Cardiac ventricle fibroblast (primary cell): Measurements from ENCODE around the gene ASIC4.

GRCh38 chr2:219289406-219290364, 10.5 kb downstream of the DNAJB2 start:
- RAMPAGE, long total RNA = no peak

- RAMPAGE, long total RNA = no peak
These were observed 1.5 kb downstream of the DNPEP start for GRCh38 chr2:219386158-219386588.

DNA sequence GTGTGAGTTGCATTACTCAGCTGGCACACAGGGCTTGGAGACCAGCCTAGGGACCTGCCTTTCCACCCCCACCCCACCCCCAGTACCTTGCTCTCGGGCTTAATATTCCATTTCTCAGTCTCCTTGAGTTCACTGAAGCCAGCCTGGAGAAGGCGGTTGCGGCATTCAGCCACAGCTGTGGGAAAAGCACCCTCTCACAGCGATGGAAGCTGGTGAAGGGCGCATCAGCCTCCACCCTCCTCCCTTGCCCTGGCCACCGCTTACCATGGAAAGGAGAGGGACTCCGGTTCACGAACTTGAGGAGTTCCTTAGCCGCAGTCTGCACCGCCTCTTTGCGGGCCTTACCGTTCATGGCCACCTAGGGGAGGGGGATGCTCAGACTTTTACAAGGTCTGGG, 908 bp downstream of the DNPEP start:
- RAMPAGE, long total RNA = no peak

DNA sequence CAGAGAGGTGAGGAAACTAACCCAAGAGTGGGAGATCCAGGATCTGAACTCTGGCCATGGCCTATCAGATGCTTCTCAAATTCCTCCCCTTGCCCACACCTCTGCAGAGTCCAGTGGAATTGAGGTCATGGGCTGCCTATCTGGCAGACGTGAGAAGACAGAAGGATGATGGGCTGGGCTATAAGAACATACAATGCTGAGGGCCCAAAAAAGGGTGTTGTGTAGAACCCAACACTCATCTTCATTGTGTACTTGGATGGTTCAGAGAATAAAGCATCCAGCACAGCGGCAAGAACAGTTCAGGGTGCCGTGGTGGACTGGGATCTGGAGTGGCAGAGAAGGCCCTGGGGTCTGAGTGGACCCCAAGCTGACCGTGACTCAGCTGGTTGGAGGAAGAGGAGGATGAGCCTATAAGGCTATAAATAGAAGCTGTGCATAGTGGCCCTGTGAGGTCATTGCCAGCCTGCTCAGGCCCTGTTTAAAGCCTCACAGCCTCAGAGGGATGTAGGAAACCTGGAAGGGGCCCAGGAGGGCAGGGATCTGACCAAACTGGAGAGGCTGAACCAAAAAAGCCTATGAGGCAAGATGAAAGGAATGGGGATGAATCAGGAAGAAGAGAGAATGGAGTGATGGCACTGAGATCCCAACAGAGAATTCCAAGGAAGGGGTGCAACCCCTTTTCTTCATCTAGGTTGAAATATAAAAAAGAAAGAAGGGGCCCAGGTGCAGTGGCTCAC, 11.4 kb upstream of the DES start:
- RAMPAGE, long total RNA = no peak

- RAMPAGE, long total RNA = no peak
These were observed 3.2 kb downstream of the DES start for GRCh38 chr2:219421276-219421794.

- RAMPAGE, long total RNA = no peak
These were observed 8.2 kb downstream of the SPEG start for GRCh38 chr2:219442647-219443444.

DNA sequence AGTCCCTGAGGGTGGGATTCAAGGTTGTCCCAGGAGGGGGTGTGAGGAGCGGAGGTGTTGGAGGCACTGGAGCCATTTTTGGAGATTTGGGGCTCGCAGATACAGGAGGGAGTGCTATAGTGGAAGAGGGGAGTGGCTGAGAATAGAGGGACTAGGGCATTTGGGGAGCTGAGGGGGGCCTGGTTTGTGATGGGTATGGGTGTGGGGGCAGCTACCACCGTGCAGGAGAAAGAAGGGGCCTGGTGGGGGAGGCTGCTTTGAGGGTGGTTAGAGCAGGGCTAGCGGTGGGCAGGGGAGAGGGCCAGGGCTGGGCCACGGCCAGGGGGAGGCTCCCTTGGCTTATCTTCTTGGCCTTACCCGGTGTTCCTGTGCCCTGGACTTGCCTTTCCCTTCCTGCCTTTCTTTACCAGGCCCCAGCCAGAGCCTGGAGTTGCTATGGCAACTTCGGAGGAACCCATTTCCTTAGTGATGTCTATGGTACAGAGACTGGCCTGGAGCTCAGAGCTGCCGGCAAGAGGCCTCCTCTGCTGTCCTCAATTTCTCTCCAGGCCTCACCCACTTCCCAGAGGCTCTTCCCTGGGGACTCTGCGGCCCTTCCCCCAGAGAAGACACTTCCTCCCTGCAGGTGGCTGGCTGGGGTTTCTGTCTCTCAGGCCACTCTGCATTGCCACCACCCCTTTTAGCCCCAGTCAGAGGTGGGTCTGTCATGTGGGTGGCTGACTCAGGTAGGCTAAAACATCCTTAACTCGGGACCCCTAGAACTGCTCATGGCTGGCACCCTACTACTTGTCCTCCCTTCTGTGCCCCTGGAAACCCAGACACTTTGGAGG, 11.4 kb downstream of the SPEG start:
- RAMPAGE, long total RNA = no peak

GRCh38 chr2:219451334-219452087, 16.9 kb downstream of the SPEG start:
- RAMPAGE, long total RNA = no peak

- RAMPAGE, long total RNA = no peak
These were observed 1.0 kb downstream of the SPEGNB start for GRCh38 chr2:219496872-219497466.

DNA sequence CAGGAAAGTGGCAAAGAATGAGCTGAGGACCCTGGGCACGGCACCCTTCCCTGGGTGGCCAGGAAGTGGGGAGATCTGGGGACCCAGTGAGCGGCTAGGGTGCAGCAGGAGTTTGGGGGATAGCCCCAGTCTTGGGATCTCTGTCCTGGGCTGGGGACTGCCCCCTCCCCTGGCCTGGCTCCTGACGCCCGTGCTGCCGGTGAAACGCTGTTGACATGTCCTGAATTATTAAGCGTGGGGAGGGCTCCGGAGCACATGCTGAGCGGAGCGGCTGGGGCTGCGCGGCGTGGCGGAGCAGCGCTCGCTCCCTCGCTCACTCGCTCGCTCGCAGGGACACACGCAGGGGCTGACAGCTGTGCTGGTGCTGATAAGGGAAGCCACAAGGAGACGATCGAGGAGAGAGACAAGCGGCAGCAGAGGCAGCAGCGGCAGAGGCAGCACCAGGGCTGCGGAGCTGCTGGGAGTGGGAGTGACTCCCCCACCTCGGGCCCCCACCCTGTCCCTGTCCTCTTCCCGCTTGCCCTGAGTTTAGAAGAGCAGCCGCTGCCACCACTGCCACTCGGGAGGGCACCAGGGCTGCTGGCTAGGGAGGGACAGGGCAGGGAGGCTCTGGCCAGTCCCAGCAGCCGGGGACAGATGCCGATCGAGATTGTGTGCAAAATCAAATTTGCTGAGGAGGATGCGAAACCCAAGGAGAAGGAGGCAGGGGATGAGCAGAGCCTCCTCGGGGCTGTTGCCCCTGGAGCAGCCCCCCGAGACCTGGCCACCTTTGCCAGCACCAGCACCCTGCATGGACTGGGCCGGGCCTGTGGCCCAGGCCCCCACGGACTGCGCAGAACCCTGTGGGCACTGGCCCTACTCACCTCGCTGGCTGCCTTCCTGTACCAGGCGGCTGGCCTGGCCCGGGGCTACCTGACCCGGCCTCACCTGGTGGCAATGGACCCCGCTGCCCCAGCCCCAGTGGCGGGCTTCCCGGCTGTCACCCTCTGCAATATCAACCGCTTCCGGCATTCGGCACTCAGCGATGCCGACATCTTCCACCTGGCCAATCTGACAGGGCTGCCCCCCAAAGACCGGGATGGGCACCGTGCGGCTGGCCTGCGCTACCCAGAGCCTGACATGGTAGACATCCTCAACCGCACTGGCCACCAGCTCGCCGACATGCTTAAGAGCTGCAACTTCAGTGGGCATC, at the start of gene ASIC4:
ASIC4 (plus strand) TSS at position 394 of the 1,192 bp plus-strand sequence.
- RAMPAGE, long total RNA = no peak

DNA sequence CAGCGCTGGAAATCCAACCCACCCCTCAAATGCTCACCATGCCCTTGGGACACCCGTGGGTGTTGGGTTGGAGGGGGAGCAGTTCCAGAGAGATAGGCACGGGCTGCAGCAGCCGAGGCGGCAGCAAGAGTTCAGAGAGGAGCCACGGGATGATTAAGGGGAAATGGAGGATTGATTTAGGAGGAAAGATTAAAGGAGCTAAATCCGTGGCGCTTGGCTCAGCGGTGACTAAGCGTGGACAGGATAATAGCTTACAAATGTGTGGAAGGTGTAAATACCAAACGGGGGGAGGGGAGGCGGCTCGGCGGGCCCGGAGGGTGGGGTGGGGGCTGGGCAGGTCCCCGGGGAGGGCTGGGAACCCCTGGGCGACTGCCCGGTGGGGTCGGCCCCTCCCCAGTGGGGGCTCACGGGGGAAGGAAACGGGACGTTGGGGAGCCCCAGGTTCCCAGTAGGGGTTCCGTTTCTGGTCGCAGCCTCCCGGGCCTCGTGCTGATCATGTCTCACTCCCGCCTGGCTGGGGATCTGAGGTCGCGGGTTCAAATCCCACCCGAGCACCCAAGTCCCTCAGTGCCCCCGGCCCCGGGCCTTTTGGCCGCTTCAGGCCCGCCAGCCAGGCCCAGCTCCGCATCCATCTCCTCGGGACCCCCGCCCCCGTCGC, 7.9 kb downstream of the ASIC4 start:
- RAMPAGE, long total RNA = no peak

DNA sequence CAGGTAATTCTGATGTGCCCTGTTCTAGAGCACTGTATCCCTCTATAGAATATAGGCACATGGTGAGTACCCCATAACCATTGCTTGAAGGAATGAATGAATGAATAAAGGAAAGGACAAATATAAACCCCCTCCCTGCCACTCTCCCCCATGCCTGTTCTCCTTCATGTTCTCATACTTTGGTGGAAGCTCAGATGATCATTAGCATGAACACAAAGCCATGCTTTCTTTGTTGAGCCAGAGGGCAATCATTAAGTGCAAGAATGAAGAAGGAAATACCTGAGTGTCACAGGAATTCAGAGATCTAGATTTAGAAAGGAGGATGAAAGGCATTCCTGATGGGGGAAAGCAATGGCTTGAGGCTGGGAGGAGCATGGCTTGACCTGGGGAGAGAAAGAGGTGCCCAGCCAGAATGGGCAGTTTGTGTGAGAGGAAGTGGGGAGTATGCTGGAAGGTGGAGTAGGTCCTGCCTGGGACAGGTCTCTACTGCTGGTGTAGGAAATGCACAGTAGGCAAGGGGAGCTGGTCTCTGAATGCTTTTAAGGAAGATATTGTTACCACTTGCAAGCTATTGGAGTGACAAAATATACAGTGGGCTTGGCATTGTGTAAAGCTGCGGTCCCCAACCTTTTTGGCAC, 35.1 kb downstream of the SLC4A3 start:
- RAMPAGE, long total RNA = no peak

DNA sequence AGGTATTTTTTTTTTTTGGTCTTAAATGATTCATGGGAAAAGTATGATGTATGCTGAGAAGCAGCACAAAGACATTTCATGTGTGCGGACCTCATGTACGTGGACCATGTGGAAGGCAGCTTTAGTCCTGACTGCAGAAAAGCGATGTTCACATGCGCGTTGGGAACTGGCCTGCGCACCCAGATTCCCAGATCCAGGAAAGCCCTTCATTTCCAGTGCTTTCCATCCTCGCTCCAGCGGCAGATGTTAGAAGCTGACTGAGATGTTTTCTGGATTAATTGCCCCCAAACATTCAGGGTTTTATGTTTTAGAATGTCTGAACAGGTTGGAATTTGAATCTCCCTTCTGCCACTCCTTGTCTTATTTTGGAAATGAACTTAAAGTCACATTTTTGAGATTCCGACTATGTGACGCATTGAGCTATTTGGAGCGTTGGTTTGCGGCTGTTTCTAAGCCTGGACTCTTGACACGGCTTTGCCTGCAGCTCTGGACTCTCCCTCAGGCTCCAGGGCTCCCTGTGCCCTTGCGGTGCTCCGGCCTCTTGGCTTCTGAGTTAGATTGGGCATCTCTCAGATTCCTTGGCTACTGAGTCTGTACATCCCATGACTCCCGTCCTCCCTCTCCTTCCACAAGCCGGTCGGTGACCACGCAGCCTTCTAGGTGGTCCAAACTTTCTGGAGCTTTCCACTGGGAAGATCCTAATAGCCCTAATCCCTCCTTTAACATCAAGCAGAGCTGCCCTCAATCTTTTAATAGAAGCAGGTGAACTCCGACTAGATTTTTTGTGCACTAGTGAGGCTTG, 61.6 kb downstream of the SLC4A3 start:
- RAMPAGE, long total RNA = no peak

GRCh38 chr2:219758813-219759365, 131.5 kb downstream of the SLC4A3 start:
- RAMPAGE, long total RNA = no peak

DNA sequence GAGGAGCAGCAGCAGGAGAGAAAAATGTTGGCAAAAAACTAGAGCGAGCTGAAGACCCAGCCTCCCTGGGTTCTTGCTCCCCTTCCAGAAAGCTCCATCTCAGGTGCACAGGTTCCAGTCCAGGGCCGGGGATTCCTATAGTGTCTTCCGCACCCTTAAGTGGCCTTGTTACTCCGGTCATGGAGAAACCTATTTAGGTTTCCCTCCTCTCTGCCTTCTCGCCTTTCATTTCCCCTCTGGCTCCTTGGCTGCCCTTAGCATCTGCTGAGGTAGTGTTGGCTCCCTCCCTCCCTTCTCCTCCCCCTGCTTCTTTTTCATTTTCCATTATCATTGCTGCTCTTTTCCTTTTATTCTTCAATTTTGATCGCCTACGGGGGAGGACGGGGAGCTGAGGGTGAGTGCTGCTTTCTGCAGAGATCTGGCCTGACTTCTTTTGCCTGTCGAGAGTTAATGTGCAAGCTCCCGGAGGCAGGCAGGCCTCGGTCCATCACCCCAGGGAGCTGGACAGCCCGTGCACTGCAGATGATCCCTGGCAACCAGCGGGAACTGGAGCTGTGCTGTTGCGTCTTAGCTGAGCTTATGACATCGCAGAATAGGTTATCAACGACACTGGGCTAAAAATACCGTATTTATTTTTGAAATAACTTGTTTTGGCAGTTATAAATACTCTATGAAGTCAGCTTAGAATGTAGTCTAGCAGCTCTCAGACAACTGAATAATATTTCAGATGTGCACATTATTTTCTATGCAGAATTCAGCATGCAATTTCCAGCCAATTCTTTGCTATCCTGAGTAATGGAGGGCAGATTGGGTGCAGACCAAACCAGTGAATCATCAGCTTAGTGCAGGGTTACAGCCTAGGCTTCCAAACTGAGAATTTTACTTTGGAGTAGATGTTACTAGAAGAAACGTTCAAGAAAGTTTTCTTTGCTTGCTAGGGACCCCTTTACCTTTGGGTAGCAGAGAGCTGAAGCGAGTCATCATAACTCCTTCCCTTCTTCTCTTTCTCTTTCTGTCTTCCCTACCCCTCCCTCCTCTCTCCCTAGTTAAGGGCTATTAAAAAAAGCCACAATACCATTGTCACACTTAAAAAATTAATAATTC, 141.9 kb downstream of the SLC4A3 start:
- RAMPAGE, long total RNA = no peak

DNA sequence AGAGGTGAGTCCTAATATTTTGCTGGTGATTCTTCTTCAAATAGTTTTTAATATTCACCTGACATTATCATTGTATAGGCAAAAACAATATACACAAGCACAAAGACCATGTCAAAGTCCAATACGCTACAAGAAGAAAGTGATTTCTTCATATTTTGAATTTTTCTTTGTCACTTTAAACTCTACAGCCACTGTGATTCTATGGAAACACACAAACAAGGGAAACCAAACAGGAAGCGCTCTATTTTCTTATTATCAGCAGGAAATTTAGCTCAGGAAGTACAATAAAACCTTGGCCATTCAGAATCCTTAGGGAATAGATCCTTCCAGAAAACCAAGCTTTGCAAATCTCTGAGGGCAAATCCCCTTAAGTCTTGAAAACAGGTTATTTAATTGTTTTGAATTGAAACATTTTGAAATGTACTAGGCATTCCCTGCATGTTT, 336.2 kb downstream of the EPHA4 start:
- RAMPAGE, long total RNA = no peak

DNA sequence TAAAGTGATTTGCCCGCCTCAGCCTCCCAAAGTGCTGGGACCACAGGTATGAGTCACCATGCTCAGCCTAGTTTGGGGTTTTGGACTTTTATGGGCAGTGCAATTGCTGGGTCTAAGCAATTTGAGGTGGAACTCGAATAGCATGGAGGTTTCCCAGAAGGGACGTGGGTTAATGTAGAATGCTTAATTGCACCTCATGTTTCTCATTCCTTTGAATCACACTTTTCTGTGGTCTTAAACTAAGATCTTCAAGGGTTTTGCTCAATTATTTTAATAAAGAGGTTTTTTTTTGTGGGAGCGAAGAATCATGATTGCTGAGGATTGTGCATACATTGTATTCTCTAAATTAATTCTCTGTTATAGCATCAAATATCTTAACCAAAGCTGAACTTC, 102.4 kb upstream of the EPHA4 start:
- RAMPAGE, long total RNA = no peak

GRCh38 chr2:221942912-221943494, 355.8 kb downstream of the PAX3 start:
- RAMPAGE, long total RNA = no peak

GRCh38 chr2:222561303-222562293, 94.3 kb downstream of the FARSB start:
- RAMPAGE, long total RNA = no peak

DNA sequence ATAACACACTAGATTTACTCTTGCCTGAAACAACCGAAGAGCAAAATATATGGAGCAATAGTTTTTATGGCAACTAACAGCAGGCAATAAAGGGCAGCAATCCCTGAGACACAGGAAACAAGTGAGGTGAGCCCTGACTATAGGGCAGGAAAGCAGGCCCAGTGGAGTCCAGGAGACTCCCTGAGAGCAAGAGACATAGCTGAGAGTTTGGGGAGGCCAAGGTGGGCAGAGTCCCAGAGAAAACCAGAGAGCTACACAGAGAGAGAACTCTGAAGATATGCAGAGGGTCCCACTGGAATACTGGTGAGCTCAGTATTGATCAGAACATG, 18.8 kb downstream of the FARSB start:
- RAMPAGE, long total RNA = no peak